Subcutaneous preadipocyte (primary cell): ENCODE measurements around the gene SLC17A6.

DNA sequence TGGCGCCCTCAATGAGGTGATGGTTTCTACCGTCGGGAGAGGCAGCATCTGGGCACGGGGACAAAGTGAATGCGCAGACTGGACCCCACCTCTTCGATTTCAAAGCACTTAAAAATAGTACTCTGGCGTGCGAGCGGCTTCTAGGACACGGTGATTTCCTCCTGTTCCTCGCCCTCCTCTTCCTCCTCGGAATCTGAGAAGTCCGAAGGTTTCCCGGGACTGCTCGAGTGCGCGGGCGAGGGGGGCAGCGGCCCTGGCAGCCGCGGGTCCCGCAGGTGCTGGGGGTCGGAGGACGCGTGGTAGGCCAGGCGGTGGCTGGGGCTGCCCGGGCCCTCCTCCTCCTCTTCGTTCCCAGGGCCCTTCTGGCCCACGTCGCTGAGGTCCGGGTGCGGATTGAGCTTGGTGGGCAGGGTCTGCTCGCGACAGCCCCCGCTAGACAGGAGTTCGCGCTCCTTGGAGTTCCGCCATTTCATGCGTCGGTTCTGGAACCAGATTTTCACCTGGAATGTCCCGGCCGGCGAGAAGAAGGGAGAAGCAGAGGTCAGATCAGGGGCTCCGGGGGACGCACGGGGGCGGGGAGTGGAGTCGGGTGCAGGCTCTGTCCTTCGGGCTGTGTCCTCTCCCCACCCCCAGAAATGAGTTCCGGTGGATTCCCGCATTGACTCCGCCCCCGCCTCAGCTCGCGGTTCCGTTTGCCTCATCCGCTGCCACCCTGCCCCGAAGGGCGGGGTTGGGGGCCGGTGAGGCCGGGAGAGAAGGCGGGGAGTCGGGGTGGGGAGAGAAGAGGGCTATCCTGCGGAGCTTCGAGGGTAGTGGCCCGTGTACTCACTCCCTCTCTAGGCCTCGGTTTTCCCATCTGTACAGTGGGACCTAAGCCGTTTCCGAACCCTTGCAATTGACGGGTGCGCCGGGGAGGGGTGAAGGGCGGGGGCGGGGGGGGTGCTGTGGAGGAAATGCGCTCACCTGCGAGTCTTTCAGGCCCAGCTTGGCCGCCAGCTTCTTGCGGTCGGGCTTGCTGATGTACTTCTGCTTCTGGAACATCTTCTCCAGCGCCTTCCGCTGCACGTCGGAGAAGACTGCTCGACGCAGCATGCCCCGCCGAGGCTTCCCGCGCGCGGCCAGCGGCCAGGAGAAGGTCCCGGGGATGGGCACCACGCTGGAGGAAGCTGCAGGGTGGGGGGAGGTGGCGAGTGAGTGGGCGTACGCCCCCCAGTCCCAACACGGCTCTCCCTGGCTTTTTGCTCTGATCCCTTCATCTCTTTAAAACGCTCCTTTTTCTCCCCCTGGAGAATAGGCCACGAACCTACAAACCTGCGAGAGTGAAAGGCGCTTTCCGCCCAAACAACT lies 3.7 kb downstream of the DBX1 start:
- CAGE, long polyA plus RNA, result no peak

DNA sequence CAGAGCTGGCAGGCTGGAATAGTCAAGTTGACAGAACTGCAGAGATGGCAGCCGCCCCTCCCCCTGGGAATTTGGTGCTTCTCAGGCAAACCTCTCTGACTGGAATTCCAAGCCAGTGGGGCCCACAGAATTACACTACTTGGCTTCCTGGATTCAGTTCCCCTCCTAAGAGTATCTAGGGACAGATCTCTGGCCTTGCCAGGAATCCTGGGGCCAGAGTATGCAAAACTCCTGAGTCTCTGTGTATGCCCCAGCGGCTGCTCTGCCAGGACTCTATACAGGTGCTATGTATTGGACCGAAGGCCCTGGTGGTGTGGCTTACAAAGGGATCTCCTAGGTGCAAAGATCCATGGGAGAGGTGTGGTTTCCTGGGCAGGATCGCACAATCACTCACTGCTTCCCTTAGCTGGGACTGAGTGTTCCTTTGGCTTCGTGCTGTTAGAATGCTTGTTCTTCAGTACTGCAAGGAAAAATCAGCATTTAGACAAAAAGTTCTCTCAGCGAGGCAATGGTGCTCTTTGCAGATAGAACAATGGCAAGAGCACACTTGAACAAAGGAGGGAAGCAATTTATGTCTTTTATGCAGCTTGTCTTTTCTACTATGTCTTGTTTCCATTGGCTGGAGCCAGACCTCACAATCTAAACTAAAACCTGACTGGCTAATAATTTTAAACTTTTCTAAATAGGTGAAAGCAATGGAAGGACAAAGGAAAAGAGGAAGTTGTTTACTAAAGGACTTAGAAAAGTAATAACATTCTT lies 86.9 kb downstream of the PRMT3 start:
- CAGE, long polyA plus RNA, result no peak

DNA sequence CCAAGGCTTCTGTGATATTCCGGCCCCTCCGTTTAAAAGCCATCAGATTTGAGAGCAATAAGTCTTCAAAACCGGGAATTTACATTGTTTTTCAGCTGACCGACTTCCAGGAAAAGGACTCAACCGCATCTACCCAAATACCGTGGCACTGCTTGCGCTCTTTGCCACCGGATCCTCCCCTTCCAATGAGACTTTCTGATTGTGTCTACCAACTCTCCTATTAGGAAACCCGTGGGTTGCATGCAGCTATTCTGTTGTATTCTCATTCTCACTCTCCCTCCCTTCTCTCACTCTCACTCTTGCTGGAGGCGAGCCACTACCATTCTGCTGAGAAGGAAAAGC lies at the start of gene SLC17A6:
Gene SLC17A6 (plus strand): TSS at position 290 of the 342 bp plus-strand sequence.
- CAGE, long polyA plus RNA, result no peak

GRCh38 chr11:22625900-22626157 lies 206 bp upstream of the FANCF start:
- CAGE, long polyA plus RNA, result no peak

DNA sequence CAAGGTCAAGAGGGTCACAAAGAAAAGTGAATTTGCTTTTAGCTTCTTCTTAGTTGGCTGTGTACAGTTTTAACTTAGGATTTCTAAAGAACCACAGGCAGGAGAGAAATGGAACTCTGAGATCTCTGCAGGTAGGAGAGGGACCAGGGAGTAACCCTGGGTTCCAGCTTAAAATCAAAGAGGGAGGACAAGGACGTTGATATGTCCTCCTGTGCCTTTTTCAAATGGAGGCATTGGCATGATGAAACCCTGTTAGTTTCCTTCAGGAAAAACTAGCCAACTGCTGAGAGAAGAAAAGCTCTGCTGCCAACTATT lies 331.9 kb downstream of the LUZP2 start:
- CAGE, long polyA plus RNA, result no peak

DNA sequence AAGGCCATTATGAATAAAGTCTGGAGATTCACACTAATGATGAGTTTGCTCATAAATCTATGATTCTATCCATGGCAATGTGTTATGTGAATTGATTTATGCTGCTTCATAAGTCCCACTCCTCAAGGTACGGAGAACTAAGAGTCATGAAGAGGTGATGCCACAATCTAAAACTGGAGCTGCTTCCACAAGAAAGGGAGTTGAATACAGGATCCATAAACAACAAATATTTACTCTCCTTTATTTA lies 367.7 kb downstream of the LUZP2 start:
- CAGE, long polyA plus RNA, result no peak

- CAGE, long polyA plus RNA, result no peak
Measured at GRCh38 chr11:25611407-25611780, 720.5 kb upstream of the ANO3 start.

GRCh38 chr11:25924512-25924782 lies 407.5 kb upstream of the ANO3 start:
- CAGE, long polyA plus RNA, result no peak

- CAGE, long polyA plus RNA, result no peak
Measured at GRCh38 chr11:26996337-26996992, 2.6 kb downstream of the FIBIN start.

DNA sequence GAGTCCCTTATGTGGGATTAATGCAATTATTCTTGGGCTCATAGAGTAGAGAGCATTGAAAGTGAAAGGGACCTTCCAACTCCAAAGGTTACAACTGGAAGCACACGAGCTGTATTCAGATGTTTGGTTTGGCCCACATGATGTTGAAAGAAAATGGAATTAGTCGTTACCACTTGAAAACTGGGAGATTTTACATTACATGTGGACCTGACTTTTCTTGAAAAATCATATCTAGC lies 53.6 kb downstream of the BBOX1 start:
- CAGE, long polyA plus RNA, result no peak

DNA sequence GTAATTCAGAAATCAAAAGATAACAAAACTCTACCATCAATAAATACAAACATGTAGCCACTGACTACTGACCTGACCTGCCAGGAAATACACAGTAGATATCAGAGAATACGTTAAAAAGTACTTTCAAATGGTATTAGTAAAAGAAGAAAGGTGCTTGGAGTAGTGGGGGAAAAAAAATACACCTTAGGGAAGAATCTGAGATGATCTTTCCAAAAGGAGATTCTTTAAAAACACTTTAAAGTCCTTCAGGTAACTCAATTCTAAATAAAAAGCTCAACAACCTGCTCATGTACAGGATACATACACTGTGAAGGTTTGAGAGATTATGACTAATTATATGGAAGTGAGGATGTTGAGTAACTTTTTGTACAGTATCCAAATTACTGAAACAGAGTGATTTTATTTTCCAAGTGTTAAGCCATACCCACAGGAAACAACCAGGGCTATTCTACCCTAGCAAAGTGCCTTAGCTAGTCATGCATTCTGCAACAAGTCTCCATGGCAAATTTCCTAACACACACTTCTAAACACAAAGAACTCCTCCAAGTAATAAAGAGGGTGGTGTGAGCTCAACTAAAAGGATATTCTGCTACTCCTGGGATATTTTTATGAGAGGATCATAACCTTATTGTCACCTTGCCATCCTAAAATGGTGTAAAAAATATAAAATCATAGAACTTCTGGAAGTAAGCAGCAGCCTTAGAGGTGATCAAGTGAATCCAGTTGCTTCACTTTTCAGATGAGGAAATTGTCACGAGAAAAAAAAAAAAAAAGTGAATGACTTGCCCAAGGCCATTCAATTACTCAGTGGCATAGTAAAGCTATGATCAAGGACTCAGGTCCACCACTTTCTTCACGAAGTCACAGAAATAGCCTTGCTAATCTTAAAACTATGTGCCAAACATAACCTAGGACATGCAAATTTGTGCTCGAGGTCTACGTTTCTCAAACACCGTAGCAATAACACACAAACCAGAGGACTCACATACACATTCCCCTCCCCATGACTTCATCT lies 4.3 kb downstream of the LGR4 start:
- CAGE, long polyA plus RNA, result no peak

DNA sequence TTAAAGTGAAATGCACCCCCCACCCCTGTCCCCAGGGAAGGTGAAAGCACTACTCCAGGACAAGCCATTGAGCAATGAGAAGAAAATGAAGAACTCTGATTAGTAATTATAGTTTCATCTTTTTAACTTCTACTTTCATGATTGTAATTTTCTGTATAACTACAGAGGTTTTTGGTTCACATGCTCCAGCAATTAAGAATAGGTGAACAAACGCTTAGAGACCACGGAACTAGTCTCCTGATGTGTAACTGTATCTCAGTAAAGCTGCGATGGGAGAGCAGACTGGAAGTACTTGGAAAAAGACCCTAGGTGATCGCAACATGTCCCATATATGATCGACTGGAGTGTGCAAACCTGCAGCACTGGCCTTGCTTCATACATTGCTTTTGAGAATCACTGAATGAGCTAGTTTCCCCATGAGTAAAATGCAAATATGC lies 3.0 kb downstream of the LGR4 start:
- CAGE, long polyA plus RNA, result no peak

DNA sequence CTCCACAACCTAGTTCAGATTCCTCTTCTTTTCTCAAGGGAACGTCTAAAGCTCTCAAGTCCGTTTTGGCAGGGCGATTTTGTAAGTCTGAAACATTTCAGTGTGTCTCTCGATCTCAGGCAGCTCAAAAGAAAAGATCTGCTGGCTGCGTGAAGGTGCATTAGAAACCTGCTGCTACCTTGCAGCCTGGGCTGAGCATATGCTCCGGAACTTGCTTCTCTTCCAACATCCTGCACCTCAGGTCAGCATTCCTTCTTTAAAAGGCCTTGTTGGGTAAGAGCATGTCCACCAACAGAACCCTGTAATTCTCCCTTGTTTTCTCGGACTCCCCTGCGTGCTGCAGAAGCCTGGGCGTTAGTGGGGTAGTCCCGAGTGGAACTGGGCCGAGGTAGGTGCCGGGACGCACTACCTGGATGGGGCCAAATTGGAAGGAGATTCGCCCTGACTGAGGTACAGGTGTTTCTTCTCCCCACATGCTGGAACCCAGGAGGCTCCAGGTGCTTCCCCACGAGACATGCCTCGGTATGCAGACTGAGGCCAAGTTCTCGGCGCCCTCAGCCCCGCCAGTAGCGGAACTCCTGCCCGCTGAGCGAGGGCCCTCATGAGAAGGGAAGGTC lies 1.3 kb downstream of the LGR4 start:
- CAGE, long polyA plus RNA, result no peak

DNA sequence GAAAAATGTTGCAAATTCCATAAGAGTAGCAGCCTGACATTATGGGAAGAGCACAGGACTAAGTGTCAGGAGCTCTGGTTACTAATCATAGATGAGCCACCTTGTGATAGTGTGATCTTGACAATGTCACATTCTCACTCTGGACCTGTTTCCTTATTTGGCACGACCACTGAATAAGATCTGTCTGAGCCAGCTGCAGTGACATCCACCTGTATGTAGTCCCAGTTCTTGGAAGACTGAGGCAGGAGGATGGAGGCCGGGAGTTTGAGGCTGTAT lies 5.7 kb upstream of the LIN7C start:
- CAGE, long polyA plus RNA, result no peak

DNA sequence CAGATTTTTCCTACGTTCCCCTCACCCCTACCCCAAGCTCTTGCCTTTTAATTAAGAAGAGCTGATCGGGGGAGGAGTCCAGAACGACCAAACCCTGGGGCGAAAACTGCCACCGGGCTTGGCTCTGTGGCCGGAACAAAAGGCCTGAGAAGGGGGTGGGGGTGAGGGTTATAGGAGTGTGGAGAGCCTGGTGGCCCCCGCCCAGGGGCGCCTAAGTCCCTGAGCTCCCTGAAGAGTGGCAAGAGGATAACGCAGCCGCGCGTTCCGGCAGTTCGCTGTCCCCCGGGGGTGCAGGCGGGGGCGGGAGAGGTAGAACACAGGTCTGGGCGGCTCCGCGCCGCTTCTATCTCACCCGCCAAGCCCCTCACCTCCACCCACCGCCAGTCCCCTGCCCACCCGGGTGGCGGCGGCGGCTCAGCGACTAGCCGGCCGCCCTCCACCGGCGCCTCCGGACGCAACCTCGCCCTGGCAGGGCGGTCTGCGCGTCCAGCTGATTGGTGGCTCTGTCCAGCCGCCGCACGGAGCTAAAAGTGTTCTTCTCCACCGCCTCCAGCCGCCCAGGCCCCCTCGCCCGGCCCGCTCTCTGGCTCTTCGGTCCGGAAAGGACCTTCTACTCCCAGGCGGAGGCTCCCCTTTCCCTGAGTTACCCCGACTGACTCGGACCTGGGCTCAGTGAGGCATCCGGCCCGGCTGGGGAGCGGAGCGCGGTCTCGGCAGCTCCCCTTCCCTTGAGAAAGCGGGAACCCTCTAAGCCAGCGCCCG lies 18.8 kb upstream of the BDNF start:
- CAGE, long polyA plus RNA, result no peak

DNA sequence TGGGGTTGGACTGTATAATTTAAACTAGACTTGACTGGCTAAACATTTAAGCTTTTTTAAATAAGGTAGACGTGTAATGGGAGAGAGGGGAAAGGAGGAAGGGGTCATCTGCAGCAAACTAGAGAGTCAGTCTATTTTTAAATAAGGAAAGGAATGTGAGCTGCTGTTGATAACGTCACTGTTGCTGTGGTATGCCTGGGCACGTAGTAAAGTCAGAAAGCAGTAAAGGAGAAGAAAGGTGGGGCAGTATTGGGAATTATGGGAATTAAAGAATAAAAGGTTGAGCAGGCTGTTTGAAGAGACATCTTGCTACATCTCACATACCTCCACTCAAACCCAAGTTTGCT lies 80.4 kb upstream of the FSHB start:
- CAGE, long polyA plus RNA, result no peak

DNA sequence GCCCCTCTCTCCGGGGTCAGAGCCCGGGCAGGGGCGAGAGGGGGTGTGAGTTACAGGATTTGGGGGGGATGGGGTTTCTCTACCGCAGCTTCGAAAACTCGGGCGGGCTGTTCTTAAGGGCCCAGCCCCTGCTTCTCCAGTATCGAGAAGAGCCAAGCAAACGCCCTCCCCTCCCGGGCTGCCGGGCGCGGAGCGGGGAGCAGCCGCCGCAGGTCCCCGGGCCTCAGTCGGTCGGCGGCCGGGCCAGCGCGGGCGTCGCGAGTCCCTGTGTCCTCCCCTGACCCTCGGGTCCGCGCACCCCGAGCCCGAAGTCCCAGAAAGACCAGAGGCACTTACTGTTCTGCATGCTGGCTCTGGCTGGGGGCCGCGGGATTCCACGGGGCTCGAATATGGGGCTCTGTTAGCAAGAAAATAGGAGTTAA lies 5.0 kb downstream of the PAX6 start:
- CAGE, long polyA plus RNA, result no peak

GRCh38 chr11:31903041-31903938 lies 92.2 kb upstream of the PAX6 start:
- CAGE, long polyA plus RNA, result no peak

DNA sequence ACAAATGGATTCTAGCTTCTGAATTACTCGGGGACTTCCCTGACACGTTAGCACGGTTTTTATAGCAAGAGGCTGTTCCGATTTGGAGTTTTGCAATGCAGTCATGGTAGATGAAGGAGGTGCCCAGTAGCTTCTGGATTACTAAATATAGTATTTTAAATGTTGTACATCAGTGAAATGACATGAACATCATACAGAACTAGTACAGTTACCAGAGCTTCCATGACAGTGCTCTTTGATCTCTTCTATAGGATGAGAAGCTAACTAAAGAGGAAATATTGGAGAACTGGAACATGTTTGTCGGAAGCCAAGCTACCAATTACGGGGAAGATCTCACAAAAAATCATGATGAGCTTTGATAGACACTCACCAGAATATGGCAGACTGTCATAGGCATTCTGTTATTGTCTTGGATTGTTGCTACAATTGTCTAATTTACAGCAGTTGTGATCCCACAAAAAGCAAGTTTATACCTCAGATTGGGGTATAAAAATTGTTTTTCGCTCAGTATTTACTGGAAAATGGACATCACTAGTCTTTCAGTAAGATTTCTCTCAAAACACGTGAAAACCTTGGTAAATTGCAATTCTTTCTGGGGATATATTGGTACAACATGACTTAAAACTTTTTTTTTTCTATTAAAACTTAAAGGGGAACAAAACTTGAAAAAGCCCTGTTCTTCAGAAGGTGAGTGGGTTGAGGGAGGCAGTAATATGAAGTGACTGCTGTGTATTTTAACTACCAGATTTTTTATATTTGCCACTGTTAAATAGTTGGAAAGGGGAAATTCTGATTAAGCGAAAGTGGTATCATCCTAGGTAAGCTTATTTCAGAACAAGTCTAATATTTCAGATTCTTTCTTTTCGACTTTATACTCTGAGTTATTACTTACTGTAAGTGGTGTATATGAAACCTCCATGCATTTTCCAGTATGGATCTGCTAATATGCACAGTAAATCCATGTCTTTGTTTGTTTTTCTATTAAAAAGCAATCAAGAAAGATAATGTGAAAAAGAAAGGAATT lies 13.6 kb downstream of the RCN1 start:
- CAGE, long polyA plus RNA, result no peak

DNA sequence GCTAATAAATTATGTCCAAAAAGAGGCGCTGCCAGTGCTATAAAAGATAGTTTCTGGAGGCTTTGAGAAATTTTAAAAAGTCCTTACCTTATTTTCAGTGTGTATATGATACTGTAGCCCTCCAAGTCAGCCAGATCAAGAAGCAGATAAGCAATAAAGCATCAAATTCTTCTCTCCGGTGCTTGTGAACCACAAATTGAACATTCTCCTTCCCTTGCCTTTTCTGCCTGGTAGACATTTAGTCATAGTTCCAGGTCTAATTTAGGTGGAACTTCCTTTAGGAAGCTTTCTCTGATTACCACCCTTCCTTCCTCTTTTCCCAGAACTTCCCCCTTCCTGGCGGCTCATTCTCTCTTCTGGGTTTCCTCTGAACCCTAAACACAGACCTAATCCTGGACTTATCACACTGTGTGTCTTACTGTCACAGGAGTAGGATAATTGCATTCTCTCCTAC lies 61.9 kb downstream of the RCN1 start:
- CAGE, long polyA plus RNA, result no peak